Right atrium auricular region (tissue), 2 donors: ENCODE measurements around a stretch of chr3.

DNA sequence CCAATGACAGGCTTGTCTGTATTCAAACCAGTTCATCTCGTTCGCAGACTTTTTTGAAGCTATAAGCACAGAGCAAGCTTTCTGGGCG is 1.2 kb upstream of the LPP start:
- PRO-cap = no peak
- RAMPAGE, long total RNA, 2 experiments = no peak in any of the 2 experiments

DNA sequence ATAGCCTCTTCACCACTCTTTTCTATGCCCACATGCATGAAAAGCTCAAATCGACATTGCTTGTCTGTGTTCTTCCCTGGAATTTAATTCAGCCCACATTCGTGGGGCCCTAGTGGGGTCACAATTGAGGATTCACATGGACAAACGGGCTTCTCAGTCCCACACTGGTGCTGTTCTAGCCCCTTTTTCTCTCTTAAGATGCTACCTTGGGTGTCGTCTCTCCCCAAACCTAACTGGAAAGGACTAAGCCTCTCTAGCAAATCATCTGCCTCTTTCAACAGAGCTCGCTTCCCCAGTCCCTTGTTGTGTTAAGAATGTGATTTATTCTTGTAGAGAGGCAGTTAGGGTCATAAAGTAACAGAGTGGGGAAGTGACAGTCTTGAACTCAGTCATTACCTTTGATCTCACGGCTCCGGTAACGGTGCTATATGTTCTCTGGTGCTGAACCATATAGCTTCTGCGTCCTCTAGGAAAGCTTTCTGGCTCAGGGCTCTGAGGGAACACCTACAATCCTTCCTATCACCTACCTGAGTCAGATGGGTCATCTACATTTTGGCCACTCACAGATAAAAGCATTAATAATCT is 4.9 kb downstream of the LPP start:
- PRO-cap = bidirectional peak, plus-strand start at position 350 of the sequence, minus-strand start at position 263 of the sequence
- RAMPAGE, long total RNA, 2 experiments = no peak in any of the 2 experiments

- PRO-cap = unidirectional peak, plus-strand start at chr3:188184430
- RAMPAGE, long total RNA, 2 experiments = no peak in any of the 2 experiments
Observed at GRCh38 chr3:188184174-188185018, 30.4 kb downstream of the LPP start.

DNA sequence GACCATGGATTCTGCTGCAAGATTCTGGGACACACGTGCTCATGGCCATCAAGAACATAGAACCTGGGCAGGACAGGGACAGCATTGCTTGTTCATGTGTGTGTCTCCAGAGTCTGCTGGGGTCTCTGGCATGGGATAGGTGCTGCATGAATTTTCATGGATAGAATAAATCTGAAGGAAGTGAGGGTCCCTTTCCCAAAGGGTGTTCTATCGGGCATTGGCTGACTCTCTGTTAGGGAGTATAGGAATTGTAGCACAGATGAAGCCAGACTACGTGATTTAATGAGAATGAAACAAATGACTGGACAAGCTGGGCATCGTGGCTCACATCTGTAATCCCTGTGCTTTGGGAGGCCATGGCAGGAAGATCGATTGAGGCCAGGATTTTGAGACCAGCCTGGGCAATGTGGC is 74.2 kb downstream of the LPP start:
- PRO-cap = no peak
- RAMPAGE, long total RNA, 2 experiments = no peak in any of the 2 experiments

GRCh38 chr3:188261871-188262349 is 108.0 kb downstream of the LPP start:
- PRO-cap = no peak
- RAMPAGE, long total RNA, 2 experiments = no peak in any of the 2 experiments

DNA sequence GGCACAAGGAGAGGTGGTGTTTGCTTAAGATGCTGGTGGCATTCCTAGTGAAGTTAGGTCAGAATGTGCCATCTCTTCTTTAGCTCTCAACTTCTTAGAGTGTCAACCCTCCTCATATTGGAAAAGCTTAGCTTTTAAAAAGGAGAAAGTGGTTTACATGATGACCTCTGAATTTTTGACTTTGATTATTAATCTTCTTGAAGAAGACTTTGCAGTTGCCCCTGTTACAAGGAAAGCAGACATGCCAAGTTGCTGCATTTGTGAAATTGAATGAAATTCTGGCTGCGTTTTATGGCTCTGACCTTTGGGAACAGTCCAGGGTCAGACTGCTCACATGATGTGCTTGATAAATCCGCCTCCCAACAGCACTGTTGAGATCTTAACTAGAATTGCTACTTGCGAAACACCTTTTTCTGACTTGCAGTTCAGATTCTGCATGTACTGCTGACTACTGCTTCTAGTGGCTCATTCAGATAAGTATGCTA is 129.2 kb downstream of the LPP start:
- PRO-cap = no peak
- RAMPAGE, long total RNA, 2 experiments = no peak in any of the 2 experiments

DNA sequence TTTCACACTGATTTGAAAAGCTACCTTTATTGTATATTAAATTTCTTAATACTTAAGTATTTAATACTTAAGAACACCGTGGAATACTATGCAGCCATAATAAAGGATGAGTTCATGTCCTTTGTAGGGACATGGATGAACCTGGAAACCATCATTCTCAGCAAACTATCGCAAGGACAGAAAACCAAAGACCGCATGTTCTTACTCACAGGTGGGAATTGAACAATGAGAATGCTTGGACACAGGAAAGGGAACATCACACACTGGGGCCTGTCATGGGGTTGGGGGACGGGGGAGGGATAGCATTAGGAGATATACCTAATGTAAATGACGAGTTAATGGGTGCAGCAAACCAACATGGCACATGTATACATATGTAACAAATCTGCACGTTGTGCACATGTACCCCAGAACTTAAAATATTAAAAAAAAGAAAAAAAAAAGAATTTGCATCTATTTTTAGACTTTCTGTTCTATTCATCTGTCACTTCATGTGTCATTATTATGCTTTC is 158.8 kb downstream of the LPP start:
- PRO-cap = no peak
- RAMPAGE, long total RNA, 2 experiments = no peak in any of the 2 experiments

GRCh38 chr3:188325613-188326579 is 171.9 kb downstream of the LPP start:
- PRO-cap = no peak
- RAMPAGE, long total RNA, 2 experiments = no peak in any of the 2 experiments

DNA sequence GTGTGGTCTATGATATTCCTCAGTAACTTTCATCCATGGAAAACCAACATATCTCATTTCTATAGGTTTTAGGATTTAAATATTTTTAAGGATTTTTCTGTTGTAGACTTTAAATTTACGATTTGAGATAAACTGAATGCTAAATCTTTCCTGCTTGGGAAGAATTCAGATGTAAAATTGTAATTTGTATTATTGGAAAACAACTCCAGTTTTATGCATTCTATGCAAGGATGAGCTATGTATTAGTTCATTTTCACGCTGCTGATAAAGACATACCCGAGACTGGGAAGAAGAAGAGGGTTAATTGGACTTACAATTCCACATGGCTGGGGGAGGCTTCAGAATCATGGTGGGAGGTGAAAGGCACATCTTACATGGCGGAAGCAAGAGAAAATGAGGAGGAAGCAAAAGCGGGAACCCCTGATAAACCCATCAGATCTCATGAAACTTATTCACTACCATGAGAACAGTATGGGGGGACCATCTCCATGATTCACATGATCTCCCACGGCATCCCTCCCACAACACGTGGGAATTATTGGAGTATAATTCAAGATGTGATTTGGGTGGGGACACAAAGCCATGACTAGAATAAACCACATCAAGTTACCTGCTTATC is 300.5 kb downstream of the LPP start:
- PRO-cap = no peak
- RAMPAGE, long total RNA, 2 experiments = no peak in any of the 2 experiments

DNA sequence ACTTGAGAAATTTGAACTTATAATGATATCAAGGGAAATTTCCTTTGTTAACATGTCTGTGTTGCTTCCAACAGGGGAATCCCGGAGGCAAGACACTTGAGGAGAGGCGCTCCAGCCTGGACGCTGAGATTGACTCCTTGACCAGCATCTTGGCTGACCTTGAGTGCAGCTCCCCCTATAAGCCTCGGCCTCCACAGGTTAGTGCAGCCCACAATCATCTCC is 370.5 kb downstream of the LPP start:
- PRO-cap = no peak
- RAMPAGE, long total RNA, 2 experiments = no peak in any of the 2 experiments

DNA sequence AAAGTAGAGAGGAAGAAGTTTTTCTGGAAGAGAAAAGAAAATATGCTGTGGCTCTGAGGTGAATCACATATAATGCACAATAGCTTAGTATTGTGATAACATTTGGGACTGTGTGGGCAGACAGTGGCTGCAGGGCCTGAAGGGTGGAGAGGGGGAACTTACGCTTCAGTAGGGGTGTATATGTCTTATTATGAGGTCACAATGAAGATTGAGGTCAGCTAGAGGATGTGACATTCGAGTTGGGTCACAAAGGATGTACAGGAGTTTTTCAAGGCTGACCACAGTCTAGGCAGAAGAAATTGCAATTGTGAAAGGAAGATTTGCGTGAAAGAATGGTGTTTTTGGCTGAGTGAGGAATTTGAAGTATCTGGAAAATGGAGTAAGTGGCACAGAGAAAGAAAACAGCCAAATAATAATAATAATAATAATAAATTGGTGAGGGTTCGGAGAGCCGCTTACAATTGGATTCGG is 414.8 kb downstream of the LPP start:
- PRO-cap = no peak
- RAMPAGE, long total RNA, 2 experiments = no peak in any of the 2 experiments

DNA sequence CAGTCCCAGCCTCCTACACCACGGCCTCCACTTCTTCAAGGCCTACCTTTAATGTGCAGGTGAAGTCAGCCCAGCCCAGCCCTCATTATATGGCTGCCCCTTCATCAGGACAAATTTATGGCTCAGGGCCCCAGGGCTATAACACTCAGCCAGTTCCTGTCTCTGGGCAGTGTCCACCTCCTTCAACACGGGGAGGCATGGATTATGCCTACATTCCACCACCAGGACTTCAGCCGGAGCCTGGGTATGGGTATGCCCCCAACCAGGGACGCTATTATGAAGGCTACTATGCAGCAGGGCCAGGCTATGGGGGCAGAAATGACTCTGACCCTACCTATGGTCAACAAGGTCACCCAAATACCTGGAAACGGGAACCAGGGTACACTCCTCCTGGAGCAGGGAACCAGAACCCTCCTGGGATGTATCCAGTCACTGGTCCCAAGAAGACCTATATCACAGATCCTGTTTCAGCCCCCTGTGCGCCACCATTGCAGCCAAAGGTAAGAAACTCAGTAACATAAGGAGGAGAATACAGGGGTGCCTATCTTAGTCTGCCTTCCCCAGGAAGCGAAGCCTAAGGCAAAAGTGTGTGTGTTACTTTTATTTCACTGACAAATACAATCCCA is 455.5 kb downstream of the LPP start:
- PRO-cap = no peak
- RAMPAGE, long total RNA, 2 experiments = no peak in any of the 2 experiments

- PRO-cap = no peak
- RAMPAGE, long total RNA, 2 experiments = no peak in any of the 2 experiments
Observed at GRCh38 chr3:188624154-188624845, 470.3 kb downstream of the LPP start.

- PRO-cap = bidirectional peak, plus-strand start at chr3:188889245, minus-strand start at chr3:188889106
- RAMPAGE, long total RNA, 2 experiments = no peak in any of the 2 experiments
Observed at GRCh38 chr3:188888821-188889686, 282.7 kb upstream of the TPRG1 start.

DNA sequence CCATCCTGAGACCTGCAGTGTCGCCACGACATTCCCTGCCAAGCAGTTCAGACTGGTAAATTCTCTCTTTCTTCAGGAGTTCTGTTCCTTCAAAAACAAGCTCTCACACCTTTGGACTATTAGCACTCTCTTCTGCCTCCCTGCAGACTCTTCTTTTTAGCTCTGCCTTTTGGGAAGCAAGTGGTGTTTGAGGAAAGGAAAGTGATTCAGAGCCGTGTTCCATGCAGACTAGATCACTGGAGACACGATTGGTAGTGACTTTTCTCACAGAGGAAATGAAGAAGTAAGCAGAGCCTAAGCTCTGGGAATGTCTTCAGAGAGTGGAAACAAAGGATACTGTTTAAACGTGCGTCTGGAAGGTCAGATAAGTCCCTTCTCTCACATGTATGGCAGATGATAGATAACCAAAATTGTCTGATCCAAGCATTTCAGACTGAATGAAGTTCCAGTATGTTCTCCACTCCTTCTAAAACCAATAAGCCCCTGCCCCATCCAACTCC is 270.6 kb upstream of the TPRG1 start:
- PRO-cap = no peak
- RAMPAGE, long total RNA, 2 experiments = no peak in any of the 2 experiments

- PRO-cap = no peak
- RAMPAGE, long total RNA, 2 experiments = no peak in any of the 2 experiments
Observed at GRCh38 chr3:188974695-188975662, 196.8 kb upstream of the TPRG1 start.

- PRO-cap = unidirectional peak, minus-strand start at chr3:188979474
- RAMPAGE, long total RNA, 2 experiments = no peak in any of the 2 experiments
Observed at GRCh38 chr3:188979405-188979764, 192.4 kb upstream of the TPRG1 start.

DNA sequence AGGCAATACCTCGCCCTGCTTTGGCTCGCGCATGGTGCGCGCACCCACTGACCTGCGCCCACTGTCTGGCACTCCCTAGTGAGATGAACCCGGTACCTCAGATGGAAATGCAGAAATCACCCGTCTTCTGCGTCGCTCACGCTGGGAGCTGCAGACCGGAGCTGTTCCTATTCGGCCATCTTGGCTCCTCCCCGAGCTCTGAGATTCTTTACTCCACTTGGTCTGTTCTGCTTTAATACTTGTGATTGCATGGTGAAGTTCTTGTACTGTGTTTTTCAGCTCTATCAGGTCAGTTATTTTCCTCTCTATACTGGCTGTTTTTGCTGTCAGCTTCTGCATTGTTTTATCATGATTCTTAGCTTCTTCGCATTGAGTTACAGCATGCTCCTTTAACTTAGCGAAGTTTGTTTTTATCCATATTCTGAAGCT is 148.7 kb upstream of the TPRG1 start:
- PRO-cap = no peak
- RAMPAGE, long total RNA, 2 experiments = no peak in any of the 2 experiments

DNA sequence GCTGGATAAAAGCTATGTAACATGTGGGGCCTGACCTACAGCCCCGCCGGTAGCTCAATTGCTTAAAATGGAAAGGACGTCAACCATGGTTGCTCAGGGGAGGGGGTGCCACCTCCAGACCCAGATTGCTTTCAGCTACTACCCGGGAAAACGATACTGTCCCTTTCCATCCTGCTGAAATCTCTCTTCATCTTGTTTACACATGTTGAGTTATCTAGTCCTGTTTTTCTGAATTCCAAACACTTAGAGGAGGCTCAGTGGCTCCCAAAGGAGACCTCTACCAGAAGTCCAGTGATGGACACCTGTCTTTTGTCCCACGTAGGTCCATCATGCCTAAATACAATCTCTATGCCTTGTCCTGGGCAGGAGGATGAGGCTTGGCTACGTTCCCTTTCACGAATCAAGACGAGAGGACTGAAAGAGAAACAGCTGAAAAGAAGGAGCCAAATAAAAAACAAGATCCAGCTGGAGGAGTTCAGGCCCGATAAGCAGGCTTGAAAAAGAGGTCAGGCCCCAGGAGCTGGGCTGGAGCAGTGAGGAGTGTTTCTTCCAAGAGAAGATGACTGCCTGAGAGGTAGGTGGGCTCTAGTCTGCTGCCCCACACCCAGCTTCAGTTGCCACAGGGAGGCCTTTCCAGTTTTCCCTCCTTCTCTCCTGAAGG is 72.0 kb upstream of the TPRG1 start:
- PRO-cap = bidirectional peak, plus-strand start at position 460 of the sequence, minus-strand start at position 412 of the sequence
- RAMPAGE, long total RNA, 2 experiments = start-site peak on the plus strand in 1 of 2 experiments, centred at position 527 of the sequence, 57 reads per replicate

GRCh38 chr3:189269379-189269860 is 97.6 kb downstream of the TPRG1 start:
- PRO-cap = no peak
- RAMPAGE, long total RNA, 2 experiments = no peak in any of the 2 experiments